GM19239 (cell line): ENCODE data around the genes GLCCI1 and ETV1.

GRCh38 chr7:7968033-7968892, at the start of gene GLCCI1:
TSS of gene GLCCI1 (plus strand) at chr7:7968796.
- RRBS, result no CpG with 5 or more reads among the region's 43 CpGs

DNA sequence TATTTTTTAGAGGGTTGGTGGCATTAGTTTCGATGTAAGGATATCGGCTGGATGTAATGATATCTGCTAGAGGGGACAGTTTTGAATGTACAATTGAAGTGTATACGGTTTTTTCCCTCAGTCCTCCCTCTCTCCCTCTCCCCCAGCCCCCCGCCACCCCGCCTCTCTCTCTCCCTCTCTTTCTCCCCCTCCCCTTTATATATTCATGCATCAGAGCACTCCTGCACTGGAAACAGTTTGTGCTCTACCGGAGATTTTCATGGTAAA, 1.6 kb downstream of the GLCCI1 start:
- RRBS, result no CpG with 5 or more reads among the region's 6 CpGs

DNA sequence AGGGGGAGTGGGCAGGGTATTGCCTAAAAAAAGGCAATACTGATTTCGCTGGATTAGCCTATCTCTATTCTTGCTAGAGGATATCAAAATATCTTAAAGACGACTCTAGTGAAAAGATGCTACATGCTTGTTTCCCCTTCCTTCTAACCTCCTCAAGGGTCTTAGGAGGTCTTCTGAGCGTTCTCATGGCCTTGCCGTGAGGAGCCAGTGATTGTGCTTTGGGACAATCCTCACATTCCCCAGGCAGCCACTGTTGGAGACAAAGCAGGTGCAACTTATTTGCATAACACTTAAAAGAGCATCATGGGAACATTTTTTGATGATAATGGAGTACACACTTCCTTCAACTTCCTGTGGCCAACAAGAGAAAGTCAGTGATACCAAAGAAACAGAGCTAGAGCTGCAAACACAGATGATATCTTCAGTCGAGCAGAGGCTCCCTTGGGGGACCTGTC, 146.6 kb downstream of the ICA1 start:
- RRBS, result no CpG with 5 or more reads among the region's 5 CpGs

GRCh38 chr7:8214220-8215121, 47.5 kb downstream of the ICA1 start:
- RRBS, result no CpG with 5 or more reads among the region's 12 CpGs

GRCh38 chr7:8441901-8442117, 8.4 kb downstream of the NXPH1 start:
- RRBS, result 52% methylated on average over 2 of the region's 13 CpGs

DNA sequence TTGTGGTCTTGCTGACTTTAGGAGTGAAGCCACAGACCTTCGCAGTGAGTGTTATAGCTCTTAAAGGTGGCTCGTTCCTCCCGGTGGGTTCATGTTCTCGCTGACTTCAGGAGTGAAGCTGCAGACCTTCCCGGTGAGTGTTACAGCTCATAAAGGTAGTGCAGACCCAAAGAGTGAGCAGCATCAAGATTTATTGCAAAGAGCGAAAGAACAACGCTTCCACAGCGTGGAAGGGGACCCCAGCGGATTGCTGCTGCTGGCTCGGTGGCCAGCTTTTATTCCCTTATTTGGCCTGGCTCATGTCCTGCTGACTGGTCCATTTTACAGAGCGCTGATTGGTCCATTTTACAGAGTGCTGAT, 1067.6 kb downstream of the NDUFA4 start:
- RRBS, result 81% methylated on average over 2 of the region's 11 CpGs

DNA sequence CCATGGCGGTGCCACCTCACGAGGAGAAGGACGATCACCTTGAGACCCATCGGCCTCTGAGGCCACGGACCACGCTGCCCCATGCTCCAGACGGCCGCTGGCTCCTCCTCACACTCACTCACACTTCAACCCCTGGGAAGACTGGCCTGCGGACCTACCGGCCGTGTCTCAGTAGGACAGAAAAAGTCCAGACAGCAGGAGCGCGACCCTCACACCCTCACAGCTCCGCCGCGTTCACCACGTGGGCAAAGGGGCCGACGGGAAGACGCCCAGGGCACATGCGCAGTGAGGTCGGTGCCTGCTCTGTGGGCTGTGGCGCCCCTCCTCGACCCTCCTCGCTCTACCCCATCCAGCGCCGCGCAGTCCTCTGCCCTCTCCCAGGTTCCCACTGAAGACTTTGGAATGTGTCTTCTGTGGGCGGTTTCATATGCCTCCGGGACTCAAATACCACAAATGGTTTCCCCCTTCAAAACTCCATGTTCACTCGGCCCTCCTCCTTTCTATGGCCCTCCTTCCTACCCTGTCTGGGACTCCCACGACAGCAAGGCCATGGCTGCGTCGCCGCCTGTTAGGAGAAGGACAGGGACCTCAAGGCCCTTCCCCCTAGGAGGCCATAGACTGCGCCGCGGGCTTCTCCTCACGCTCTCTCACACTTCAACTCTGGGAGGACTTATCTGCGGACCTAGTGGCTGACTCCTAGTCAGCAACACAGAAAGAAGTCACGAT, 160.1 kb downstream of the NDUFA4 start:
- RRBS, result no CpG with 5 or more reads among the region's 41 CpGs

- RRBS, result no CpG with 5 or more reads among the region's 6 CpGs
These were observed 54.8 kb downstream of the PHF14 start for GRCh38 chr7:11028415-11029023.

- RRBS, result no CpG with 5 or more reads among the region's 4 CpGs
These were observed 116.6 kb upstream of the TMEM106B start for GRCh38 chr7:12094457-12094954.

DNA sequence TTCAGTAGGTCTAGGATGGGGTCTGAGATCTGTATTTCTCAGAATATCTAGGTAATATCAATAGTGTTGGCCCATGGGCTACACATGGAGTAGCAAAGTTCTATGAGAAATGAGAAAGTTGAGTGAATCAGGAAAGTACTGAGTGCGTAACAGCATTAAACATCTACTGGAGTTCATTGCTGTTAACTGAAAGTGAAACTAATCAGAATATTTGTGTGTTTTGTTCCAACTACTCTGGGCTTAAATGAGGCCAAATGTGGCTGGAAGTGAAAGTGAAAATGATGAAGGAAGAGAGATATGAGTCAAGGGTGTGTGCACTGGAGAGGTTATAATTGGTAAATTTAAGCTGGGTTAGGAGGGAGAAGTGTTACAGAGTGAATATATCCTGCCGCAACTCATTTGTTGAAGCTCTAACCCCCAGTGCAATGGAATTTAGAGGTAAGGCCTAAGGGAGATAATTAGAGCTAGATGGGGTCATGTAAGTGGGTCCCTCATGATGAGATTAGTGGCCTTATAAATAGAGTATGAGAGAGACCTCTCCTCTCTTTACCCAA, 46.6 kb downstream of the TMEM106B start:
- RRBS, result no CpG with 5 or more reads among the region's 2 CpGs

GRCh38 chr7:12685482-12686116, 1.8 kb upstream of the ARL4A start:
- RRBS, result no CpG with 5 or more reads among the region's 15 CpGs

DNA sequence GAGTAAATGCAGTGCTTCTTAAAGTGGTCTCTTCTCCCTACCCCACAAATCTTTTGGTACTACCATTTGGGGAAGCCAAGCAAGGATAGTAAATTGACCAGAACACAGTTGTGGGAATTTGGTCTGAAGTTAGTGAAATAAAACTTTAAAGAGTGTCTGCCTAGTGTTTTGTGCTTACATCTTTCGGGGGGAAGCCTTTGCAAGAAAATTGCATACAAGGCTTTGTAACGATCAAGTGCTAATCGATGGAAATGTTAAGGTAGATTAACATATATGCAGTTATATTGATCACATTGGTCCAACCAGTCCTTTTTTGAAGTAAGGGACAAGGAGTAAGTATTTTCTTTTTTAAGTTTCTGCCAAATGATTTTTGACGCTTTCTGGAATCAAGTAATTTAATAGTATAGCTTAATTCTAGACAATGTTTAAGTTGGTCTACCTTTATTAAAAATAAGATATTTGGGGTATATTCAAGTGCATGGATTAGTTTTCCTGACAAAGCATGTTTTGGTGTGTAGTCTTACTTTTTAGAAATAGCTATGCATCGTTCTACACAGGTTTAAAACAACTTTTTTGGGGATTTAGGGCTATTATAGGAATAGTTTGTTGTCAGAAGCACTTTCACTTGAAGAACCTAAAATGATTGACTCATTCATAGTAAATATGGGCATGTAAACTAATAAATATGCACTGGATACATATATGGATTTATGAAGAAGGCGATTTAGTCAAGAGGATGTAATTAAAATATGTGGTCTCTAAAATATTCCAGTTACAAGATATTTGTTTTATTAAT, 1.8 kb downstream of the ARL4A start:
- RRBS, result no CpG with 5 or more reads among the region's 6 CpGs

GRCh38 chr7:12719517-12720091, 32.2 kb downstream of the ARL4A start:
- RRBS, result no CpG with 5 or more reads among the region's 5 CpGs

DNA sequence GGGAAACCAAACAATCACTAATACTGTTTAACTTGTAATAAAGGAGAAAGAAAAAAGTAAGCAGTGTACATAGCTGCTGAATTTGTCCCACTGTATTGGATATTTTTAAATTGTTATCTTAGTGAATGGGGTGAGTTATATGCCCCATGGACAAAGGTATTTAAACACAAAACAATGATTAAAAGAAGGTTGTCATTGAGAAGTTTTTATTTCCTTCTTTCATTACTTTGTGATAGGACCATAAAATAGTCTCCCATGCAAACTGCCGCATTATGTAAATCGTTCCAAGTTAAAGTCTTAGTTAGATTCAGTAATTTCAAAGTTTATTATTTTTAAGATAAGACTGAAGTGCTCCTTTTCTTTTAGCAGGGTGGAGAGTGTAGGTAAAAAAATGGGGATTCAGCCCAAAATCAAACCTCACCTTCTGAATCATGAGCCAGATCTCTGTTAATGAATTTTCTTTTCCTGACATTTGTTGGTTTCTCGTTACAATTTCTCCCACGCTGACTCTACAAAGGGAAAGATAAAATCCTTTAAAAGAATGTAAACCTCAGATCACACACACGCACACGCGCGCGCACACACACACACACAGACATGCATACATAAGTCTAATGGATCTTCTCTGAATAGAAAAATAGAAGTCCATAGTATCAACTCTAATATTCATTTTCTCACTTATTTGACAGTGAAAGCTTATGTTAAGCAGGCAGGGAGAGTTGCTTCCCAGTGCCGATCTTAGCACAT, 1.6 kb downstream of the ETV1 start:
- RRBS, result no CpG with 5 or more reads among the region's 10 CpGs

DNA sequence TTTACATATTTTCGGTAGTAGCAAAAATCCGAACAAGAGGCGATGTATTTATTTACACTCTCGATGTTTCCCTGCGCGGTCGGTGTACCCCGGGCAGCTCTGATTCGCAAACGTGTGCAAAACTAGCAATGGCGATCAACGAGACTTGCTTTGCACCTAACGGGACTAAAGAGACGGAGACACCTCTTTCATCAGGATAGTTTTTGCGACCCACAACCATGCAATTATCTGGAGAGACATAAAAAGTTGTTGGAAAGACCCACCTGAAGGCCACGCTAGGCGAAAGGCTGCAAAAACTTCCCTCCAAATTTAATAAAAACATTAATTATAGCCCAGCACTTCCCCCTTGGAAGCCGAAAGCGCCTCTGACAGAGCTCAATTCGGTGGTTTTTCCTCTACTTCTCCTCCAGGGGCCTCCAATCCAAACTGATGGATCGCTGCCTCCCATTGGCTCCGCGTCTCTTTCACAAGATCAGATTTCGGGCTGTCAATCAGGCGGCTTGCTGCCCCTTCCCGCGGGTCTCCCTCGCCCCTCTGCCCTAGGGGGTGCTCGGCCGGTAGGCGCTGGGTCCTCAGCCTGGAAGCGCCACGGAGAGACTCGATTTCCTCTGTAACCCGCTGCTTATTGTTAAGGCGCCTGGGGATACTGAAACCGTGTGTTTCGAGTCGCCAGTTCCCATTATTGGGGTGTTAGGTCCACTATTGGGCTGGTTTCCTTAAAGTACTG, at the start of gene ETV1:
TSS of gene ETV1 (minus strand) at position 367 of the 727 bp plus-strand sequence.
- RRBS, result no CpG with 5 or more reads among the region's 39 CpGs

- RRBS, result no CpG with 5 or more reads among the region's 7 CpGs
These were observed 96.7 kb downstream of the AGMO start for GRCh38 chr7:15465134-15465461.

GRCh38 chr7:15538003-15538205, 23.9 kb downstream of the AGMO start:
- RRBS, result no CpG with 5 or more reads among the region's 1 CpG

DNA sequence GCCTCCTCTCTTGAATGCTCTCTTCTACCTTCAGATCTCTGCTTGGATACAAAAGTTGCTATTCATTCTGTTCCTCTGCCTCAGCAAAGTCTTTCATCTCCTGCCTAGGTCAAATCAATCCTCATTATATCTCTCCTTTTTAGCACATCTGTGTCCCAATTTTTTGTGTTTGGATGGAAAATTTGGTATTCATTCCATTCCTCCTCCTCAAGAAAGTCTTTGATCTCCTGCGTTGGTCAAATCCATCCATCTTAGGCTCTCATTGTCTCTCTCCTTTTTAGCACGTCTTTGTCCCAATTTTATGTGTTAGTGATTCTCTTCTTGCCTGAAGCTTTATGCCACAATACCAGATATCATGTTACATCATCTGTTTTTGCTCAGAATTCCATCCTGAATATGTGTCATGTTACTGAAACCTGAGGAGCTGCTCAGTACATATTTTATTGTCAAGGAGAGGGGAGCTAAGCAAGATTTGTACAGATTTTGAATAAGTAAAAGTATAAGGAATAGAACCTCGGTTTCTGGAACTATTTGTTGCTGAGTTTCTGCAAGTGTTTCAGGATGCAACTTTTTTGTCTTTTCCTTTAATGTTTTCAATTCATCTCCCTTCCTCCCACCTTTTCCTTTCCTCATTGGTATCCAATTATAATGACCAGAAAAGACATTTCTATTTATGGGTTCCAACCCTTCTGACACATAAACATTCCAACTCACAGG, 292.0 kb downstream of the CRPPA start:
- RRBS, result no CpG with 5 or more reads among the region's 3 CpGs

- RRBS, result no CpG with 5 or more reads among the region's 6 CpGs
These were observed 890 bp downstream of the BZW2 start for GRCh38 chr7:16646832-16647309.